M059J (cell line): ENCODE data around the genes EPS8L1, PTPRH and TMEM86B.

GRCh38 chr19:54345883-54346450 is 7.0 kb upstream of the LILRA4 start:
- RAMPAGE, long total RNA: no peak

DNA sequence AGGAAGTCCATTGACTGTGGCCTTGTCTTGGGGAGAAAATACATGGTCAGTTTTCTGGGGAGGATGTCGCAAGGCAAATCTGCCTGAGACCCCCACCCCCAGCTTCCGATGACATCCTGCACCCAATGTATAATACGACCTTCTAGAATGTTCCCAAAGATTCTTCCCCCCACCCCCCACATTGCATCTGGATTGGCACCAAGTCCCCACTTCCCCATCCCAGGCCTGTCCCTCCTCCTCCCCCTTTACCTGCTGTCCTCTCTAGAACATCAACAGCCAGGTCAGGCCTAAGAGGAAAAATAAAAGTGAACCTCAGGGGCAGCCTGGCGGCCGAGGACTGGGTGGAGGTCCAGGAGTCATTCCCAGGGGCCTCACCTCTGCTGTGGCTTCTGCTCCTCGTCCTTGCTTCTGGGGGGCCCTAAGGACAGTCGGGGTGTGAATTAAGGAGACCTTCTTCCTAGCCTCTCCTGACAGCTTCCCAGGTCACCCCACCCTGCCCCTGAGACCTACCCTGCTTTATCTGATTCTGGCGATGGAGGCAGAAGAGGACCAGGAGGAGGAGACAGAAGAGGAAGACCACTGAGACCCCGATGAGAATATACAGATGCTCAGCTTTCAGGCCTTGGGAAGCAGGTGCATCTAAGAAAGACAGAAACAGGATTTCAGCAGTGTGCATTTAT is 8.6 kb downstream of the LAIR1 start:
- RAMPAGE, long total RNA: no peak

DNA sequence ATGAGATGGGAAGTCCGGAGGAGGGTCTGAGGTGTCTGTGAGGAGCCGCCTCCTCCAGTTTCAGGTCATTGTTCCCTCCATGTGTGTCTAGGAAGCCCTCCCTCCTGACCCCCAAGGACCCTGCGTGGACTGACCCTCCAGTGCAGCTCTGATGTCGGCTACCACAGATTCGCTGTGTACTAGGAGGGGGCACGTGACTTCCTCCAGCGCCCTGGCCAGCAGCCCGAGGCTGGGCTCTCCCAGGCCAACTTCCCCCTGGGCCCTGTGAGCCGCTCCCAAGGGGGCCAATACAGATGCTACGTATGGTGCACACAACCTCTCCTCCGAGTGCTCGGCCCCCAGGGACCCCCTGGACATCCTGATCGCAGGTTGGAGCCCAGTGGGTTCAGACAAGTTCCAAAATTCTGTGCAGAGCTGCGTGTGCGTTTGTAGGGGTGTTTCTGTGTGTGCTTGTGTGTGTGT is 21.7 kb upstream of the LILRA2 start:
- RAMPAGE, long total RNA: no peak

DNA sequence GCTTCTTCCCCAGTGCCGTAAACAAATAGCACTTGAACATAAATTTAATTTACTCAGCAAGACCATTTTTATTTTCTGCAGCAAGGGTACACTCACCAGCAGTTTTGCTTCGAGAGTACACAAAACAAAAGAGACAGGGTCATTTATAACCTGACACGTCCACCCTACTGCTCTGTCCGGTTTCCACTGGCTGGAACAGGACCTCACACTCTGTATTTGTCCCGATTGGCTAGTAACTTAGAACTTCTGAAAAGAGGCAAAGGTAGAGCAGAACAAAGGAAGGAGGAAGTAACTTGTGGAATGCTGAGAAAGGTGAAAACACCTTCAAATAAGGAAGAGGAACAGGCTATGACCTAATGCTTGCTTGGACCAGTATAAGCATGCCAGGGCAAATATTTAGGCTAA is 2.4 kb upstream of the LILRB1 start:
- RAMPAGE, long total RNA: no peak

DNA sequence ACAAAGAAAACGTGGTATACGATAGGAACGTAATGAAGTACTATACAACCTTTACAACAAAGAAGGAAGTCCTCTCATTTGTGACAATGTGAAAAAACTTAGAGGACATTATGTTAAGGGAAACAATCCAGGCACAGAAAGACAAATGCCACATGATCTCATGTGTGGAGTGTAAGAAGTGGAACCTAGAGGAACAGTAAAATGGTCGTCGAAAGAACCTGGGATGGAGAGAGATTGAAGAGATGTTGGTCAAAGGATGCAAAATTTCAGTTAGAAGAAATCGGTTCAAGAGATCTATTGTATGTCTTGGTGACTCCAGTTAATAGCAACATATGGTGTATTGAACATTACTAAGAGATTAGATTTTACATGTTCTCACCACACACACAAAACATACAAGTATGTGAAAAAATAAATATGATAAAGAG is 2.2 kb upstream of the KIR2DL4 start:
- RAMPAGE, long total RNA: no peak

DNA sequence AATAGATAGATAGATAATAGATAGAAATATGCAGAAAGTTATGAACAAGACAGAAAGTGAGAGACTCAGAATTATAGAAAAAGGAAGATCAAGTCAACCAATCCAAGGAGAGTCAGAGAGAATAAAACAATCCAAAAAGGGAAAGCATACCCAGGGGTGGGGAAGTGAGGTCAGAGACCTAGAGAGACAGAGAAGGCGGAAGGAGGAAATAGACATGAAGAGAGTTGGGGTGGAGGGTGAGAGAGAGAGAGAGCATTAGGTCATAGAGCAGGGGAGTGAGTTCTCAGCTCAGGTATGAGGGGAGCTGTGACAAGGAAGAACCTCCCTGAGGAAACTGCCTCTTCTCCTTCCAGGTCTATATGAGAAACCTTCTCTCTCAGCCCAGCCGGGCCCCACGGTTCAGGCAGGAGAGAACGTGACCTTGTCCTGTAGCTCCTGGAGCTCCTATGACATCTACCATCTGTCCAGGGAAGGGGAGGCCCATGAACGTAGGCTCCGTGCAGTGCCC is 5.1 kb downstream of the KIR3DL2 start:
- RAMPAGE, long total RNA: no peak

- RAMPAGE, long total RNA: no peak
These were observed 27.3 kb upstream of the NLRP2 start for GRCh38 chr19:54938927-54939312.

DNA sequence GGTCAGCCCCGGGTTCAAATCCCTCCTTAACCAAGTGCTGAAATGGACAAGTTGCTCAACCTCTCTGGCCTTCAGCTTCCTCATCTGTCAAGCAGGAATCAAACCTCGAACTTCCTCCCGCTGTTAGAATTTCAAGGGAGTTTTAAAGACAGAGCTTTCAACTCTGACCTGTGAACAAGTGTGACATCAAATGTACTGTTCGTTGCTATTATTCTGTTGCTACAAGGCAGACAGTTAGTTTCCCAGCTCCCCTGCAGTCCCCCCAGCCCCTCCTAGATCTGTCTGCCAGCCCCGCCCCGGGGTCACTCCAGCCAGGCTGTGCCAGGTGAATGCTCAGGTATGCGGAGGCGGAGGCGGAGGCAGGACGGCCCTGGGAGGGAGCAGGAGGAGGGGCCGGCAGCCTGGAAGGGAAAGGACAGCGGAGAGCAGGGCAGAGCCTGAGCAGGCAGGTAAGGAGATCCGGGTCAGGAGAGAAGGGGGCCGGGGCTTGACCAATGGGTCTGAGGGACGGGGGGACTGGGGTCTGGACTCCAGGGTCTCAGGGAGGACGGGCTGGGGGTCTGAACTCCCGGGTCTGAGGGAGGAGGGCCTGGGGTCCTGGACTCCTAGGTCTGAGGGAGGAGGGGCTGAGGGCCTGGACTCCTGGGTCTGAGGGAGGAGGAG is at the start of gene EPS8L1:
Gene EPS8L1 (plus strand): TSS at position 399 of the 663 bp plus-strand sequence.
- RAMPAGE, long total RNA: no peak

DNA sequence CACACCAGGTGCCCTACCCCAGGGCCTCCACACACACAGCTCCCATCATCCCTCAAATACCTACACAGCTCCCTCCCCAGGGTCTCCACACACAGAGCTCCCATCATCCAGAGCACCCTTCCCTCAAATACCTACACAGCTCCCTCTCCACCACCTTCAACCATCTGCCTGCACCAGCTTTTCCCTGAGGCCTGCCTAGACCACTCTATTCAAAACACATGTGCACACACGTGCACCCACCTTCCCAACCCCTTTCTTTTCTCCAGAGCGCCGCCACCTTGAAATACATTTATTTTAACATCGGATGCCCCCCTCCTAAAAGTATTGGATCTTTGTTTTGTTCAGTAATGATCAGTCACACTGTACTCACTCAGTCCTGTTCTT is 14.0 kb downstream of the EPS8L1 start:
- RAMPAGE, long total RNA: no peak

GRCh38 chr19:55092015-55092652 is 16.5 kb downstream of the EPS8L1 start:
- RAMPAGE, long total RNA: no peak

DNA sequence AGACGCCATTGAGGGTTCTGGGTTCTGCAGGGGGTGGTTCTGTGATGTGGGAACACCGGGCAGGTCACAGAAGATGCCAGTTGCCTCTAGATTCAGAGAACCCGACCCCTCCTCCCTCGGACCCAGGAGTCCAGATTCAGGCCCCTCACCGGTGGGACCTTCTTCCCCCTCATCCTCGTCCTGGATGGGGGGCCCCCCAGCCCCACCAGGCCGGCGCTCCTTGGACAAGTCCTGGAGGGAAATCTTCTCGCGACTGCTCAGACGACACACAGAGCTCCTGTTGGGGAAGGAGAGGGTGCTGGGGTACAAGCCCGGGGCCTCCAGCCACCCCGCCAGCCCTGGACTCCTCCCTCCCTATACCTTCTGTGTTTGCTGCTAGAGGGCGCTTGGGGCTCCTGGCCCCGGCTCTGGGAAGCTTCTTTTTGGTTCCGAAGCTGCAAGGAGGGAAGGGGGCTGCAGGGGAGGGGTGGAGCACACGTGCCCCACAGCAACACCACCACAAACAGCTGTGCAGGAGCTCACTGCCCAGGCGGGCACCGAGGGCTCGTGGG is 20.3 kb downstream of the EPS8L1 start:
- RAMPAGE, long total RNA: no peak

DNA sequence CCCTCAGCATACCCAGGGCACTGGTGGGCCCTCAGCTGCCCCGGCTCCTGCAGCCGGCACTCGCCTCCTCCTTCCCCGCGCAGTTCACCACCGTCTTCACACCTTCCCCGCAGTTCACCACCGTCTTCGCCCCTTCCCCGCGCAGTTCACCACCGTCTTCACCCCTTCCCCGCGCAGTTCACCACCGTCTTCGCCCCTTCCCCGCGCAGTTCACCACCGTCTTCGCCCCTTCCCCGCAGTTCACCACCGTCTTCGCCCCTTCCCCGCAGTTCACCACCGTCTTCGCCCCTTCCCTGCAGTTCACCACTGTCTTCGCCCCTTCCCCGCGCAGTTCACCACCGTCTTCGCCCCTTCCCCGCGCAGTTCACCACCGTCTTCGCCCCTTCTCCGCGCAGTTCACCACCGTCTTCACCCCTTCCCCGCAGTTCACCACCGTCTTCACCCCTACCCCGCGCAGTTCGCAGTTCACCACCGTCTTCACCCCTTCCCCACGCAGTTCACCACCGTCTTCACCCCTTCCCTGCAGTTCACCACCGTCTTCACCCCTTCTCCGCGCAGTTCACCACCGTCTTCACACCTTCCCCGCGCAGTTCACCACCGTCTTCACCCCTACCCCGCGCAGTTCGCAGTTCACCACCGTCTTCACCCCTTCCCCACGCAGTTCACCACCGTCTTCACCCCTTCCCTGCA is 20.6 kb downstream of the PPP1R12C start:
- RAMPAGE, long total RNA: no peak

DNA sequence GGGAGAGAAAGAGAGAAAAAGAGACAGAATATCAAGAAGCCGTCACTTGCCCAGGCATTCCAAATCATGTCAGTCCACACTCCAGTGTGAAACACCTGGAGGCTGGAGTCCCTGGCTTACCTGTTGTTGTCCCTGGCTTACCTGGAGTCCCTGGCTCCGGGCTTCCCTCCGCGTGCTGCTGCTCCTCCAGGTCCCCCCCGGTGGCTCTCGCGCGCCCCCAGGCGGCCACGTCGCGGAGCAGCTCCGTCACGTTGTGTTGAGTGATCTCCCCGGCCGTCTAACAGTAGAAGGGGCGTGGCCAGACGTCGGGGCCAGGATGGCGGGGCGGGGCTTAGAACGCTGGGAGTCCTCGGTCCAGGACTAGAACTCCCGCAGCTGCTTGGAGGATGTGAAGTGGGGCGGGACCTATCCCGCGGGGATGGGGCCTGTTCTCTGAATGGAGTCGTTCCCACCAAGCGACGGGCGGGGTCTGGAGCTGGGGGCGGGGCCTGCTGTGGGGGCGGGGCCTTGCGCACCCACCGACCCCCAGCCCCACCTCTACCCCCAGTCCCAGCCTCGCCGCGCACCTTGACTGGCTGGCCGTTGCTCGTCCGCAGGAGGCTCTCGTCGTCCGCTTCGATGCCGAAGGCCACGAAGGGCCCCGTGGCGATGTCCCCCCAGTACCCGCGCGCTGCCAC is 3.1 kb upstream of the TNNI3 start:
- RAMPAGE, long total RNA: no peak

DNA sequence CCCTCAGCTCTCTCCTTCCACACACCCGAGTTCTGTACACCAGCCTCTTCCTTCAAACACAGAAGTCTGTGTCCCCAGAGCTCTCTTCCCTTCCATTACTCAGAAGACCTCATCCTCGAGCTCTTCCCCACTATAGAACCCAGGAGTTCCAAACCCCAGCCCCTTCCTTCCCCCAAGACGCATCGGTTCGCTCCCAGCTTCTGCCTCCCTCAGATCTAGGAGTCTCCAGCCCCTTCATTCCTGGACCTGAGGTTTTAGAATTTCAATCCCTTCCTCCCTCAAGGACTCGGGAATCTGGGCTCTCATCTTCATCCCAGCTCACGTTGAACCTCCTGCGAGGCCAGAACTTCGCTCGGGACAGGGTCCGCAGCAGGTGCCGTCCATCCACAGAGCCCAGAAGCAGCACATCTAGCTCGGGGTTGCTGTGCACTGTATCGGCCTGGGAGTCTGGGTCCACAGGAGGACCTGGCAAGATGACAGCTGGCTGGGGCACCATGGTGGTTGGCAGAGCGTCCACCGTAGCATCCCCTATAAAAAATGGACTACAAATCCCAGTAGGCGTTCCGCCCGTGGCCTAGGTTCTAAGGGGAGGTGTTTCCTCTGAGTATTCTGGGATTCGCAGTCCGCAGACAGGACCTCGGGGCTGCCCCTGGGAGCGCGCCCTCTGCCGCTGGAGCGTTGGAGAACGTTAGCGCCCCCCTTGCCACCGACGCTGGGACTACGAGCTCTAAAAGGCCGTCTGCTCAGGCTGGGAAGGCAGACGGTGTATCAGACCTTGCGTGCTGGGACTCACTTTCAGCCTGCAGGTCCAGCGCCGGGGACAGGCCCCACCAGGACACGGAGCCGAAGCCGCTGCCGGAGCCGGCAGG is 643 bp downstream of the DNAAF3 start:
- RAMPAGE, long total RNA: no peak

DNA sequence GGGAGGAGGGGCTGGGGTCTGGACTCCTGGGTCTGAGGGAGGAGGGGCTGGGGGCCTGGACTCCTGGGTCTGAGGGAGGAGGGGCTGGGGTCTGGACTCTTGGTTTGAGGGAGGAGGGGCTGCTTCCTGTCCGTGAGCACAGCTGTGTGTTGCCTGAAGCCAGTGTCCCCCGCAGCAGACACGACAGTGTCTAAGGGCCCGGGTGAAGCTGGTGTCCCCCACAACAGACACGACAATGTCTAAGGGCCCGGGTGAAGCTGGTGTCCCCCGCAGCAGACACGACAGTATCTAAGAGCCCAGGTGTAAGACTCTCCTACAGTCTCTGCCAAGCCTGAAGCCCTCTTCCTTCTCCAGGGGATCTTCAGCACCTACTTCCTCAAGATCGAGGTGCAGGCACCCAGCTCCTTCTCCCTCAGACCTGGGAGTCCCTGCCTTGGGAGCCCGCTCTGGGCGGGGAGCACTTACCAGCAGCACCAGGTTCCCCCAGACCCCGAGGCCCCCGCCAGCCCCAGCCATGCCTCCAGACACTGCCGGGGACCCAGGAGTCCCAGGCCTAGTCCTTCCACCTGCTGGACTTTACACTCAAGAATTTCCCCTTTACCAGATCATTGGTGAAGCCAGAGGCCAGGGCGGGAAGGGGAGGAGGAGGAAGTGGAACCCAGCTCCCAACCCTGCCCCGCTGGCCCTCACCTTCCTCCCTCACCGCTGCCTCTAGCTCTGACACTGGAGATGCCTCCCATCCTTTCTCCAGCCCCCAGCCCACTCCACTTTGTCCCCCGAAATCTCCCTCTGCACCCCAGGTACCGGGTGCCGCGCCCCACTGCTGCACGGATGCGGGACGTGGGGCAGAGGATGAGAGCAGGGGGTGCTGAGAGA is at the start of gene PTPRH:
Gene PTPRH (minus strand): TSS at position 584 of the 876 bp plus-strand sequence.
- RAMPAGE, long total RNA: no peak

DNA sequence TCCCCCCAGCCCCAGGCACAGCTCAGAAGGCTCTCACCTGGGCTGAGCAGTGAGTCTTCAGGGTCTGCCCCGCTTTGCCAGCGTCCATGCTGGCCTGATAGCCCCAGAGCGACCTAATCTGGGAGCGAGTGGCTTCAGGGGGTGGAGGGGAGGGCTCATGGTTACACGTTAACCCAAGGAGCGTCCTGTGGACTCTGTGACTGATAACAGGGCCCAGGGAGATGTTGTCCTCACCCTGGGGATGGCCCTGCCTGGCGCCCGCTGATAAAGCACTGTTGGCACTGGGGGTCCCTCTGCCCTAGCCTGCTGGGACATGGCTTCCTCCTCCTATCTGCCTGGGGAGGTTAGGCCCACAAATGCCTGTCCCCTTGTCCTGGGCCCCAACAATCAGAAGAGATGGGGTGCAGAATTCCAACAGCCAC is at the start of gene TMEM86B:
Gene TMEM86B (minus strand): TSS at position 110 of the 422 bp plus-strand sequence.
- RAMPAGE, long total RNA: no peak

DNA sequence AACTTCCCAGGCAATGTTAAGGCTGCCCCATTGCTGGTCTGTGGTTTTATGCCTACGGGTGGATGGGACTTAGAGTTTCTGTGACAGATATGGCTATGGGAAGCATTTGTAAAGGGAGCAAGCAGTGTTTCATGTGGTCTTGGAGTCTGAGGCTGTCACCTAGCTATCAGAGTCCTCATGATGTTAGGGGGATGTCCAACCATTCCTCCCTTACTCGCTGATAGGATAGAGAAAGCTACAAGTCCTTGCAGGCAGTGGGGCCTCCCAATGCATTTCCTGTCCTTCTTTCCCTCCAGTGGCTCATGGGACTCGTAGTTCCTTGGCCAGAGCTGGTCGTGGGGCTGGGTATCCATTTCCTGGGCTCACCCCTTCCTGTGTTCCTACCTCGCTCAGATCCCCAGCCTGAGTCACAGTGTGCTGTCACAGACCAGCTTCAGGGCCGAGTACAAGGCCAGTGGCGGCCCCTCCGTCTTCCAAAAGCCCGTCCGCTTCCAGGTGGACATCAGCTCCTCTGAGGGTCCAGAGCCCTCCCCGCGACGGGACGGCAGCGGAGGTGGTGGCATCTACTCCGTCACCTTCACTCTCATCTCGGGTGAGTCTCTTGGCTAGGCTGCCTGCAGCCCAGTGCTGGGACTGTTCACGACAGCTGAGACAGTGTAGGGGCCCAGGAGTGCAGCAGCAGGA is 19.1 kb downstream of the TMEM150B start:
- RAMPAGE, long total RNA: no peak

- RAMPAGE, long total RNA: no peak
These were observed 12.1 kb downstream of the TMEM150B start for GRCh38 chr19:55312979-55313566.

DNA sequence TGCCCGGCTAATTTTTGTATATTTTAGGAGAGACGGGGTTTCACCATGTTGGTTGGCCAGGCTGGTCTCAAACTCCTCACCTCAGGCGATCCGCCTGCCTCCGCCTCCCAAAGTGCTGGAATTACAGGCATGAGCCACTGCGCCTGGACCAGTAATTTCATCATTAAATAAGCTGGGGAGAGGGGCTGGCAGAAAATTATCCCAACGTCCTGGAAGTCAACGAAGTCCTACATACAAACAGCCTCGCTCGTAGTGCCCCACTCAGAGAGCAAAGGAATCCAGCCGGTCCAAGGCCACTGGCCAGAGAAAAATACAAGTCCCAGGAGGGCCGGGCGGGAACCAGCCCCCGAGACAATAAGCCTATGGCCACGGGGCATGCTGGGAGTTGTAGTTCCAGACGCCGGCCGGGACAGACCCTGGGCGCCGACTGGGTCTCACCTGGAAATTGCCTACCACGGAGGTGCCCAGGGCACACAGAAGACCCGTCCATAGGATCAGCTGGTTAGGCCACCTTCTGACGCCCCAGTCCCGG is 5.5 kb downstream of the TMEM150B start:
- RAMPAGE, long total RNA: no peak

GRCh38 chr19:55322177-55323070 is 2.7 kb downstream of the TMEM150B start:
- RAMPAGE, long total RNA: no peak